OCI-LY7 (cell line): ENCODE results near the gene ENKUR.

DNA sequence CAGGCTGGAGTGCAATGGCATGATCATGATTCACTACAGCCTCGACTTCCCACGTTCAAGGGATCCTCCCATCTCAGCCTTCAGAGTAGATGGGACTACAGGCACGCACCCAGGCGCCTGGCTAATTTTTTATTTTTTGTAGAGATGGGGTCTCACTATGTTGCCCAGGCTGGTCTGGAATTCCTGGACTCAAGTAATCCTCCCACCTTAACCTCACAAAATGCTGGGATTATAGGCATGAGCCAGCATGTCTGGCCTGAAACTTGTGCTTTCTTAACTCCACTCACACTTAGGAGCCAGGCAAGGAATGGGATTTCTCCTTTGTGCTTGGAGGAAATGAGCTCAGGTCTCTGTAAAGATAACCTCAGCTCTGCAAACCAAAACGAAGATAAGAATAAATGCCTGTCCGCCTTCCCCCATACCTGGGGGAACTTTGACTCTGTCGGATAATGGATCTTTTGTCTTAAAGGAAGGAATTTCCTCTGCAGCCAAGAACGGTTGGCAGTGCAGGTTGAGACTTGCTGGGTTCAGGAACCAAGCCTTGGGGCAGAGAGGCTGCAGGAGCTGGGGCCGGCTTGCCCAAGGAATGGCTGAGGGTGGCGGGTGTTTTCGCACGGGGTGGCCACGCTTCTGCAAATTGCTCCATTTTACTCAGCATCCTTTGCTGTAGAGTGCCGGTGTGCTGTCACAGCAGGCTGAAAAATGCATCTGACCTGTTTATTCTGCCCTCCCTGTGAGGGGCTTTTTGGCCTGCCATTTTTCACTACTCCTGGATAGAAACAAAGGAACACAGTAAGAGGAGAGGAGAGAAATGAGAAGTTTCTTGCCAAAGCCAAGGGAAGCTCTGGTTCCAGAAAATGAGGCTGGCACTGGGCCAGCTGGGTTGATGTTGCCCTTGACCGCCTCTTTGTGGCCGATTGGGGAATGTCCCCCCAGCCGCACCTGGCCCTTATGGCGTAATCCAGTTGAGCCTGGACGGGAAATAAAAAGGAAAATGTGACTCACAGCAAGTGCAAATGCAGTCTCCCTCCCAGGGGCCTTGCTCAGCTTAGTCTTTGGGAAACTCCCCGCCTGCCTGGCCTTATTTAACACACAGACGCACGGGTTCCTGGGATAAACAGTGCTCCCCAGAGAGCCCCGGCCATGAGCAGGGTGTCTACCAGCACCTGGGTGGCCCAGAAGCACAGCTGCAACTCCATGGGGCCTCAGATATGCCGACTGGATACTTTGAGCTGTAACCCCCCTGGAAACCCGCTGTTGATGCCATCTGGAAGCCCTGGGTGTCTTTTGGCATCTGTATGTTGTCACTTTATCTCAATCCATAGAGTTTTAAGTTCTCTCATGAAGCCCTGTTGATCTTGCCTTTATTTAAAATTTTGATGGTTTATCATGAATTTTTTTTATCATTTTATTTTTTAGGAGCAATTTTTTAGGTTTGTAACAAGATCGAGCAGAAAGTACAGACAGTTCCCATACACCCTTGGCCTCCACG, 174.5 kb downstream of the KIAA1217 start:
- PRO-cap = no peak
- RAMPAGE, long total RNA = no peak

GRCh38 chr10:24467160-24467605, 256.5 kb downstream of the ARHGAP21 start:
- PRO-cap = no peak
- RAMPAGE, long total RNA = no peak

- PRO-cap = no peak
- RAMPAGE, long total RNA = no peak
Measured at GRCh38 chr10:24484772-24485281, 238.9 kb downstream of the ARHGAP21 start.

GRCh38 chr10:24643271-24644373, 80.1 kb downstream of the ARHGAP21 start:
- PRO-cap = no peak
- RAMPAGE, long total RNA = no peak

GRCh38 chr10:24707568-24708549, 15.8 kb downstream of the ARHGAP21 start:
- PRO-cap = no peak
- RAMPAGE, long total RNA = no peak

- PRO-cap = no peak
- RAMPAGE, long total RNA = no peak
Measured at GRCh38 chr10:24869594-24869853, 82.9 kb downstream of the PRTFDC1 start.

DNA sequence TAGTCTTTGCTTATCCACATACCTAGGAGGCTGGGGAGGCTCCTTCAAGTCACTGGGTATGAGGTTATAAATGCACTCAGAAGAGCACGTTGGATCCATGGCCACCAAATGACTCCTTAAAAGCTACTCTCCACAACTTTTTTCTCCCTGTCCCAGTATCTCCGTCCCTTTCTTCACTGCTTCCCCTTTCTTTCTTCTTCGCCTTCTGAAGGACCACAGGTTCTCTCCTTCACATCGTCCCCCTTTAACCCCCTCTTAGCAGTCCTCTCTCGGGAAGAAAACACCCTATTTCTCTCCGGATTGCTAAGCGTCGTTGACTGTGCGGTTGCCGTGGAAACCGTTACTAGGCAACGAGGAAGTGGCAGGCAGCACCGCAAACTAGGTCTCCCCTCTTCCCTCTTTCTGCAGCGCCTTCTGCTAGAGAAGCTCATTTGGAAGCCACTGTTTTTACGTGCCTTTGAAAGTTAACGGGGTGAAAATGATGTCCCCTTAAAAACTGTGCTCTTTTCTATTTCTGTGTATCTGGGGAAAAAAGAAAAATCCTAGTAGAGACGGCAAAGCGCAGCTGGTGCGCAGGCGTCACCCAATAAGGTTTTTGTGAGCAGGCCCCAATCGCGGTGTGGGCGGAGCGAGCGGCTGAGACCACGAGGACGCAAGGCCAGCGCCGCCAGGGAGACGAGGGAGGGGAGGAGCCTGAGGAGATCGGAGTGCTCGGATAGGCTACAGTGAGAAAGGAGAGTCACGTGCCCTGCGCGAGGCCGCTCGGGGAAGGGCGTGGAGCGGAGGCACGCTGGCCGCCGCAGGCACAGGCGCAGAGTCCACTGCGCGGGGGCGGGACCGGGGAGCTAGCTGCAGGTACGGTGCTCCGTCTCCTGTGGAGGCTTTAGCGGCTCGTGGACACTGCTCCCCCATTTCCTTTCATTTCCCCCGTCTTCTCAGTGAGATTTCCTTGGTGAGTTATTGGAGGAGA, at the start of gene ENKUR:
ENKUR (minus strand) TSS at position 321 of the 970 bp plus-strand sequence.
- PRO-cap = bidirectional peak, plus-strand start at position 806 of the sequence, minus-strand start at position 597 of the sequence
- RAMPAGE, long total RNA = no peak

- PRO-cap = no peak
- RAMPAGE, long total RNA = no peak
Measured at GRCh38 chr10:26662178-26662443, 35.4 kb upstream of the PDSS1 start.

DNA sequence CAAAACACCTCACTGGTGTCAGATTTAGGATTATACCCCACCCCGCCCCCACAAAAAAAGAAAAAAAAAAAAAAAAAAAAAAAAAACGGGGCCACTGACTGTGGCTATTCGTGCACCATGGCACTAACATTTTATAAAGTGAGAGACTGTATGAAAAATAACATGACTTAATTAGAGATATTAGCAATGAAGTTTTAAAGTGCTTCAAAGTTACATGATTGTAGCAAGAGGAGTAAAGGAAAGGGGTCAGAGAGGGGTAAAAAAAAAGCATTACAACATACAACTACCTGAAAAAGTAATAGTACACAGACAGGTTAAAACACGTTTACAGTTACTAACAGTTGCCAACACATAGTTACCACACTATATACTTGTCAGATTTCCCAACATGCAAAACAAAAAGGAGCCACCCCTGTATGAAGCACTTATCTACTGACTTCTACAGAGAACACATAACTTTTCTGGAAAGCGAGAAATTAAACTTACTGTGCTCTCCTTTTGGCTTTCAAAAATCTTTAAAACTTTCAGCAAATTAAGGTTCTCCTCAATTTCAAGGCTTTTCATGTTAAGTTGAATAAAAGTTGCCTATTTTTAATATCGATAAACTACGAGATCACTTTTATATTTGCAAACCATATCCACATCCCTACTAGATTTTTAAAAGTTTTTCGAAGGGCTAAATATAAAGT, 2.1 kb downstream of the ABI1 start:
- PRO-cap = unidirectional peak, plus-strand start at position 424 of the sequence
- RAMPAGE, long total RNA = no peak

- PRO-cap = no peak
- RAMPAGE, long total RNA = no peak
Measured at GRCh38 chr10:27063513-27064430, 36.5 kb downstream of the ANKRD26 start.

GRCh38 chr10:27536790-27537361, 32.8 kb downstream of the RAB18 start:
- PRO-cap = no peak
- RAMPAGE, long total RNA = no peak

GRCh38 chr10:27537851-27538327, 33.8 kb downstream of the RAB18 start:
- PRO-cap = no peak
- RAMPAGE, long total RNA = no peak

DNA sequence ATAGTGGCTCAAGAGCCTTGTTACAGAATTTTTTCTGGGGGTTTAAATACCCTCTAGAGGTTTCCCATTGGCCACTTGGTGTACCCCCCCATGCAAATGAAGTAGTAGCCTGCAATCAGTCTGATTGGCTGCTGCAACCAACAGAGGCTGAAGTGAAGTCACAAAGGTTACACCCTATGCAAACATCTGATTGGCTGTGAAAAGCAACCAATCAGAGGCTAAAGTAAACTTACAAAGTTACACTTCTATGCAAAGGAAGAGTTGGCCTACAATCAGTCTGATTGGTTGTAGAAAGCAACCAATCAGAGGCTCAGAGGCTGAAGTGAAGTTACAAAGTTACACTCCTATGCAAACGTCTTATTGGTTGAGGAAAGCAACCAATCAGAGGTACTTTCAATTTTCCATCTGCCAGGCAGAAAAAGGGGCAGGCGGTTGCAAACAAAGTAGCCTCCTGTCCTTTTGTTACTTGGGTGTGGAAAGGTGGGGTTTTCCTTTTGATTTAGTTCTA, 103.1 kb upstream of the WAC start:
- PRO-cap = no peak
- RAMPAGE, long total RNA = no peak

DNA sequence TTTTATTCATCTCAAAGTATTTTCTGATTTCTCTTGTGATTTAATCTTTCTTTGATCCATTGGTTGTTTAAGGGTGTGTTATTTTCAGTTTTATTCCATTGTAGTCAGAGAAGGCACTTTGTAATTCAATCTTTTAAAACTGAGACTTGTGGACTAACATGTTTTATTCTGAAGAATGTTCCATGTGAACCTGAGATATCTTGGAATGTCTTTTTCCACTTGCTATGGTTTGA, 14.5 kb upstream of the WAC start:
- PRO-cap = no peak
- RAMPAGE, long total RNA = no peak

DNA sequence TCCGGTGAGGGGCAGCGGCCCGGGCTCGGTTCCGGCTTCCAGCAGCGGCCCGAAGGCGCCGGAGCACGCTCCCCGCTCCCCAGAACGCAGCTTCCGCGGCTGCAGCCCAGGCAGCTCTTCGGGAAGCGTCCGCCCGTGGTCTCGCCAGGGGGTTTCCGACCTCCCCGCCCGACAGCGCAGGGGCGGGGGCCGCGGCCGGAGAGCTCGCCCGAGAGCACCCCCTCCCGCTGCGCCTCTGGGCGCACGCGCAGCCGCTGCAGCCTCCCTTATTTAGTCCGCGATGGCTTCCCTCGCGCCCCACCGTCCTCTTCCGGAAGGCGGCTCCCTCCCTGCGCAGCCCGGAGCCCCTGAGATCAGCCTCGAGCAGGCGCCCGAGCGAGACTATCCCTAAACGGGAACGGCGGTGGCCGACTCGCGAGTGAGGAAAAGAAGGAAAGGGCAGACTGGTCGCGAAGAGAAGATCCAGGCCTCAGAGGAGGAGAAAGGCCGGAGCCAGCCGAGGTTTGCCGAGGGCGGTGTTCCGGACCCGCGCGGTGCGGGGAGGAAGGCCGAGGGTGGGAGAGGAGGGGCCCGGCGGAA, 322 bp upstream of the WAC start:
- PRO-cap = bidirectional peak, plus-strand start at position 273 of the sequence, minus-strand start at position 120 of the sequence; bidirectional peak, plus-strand start outside the sequence, minus-strand start at position 505 of the sequence
- RAMPAGE, long total RNA = no peak

DNA sequence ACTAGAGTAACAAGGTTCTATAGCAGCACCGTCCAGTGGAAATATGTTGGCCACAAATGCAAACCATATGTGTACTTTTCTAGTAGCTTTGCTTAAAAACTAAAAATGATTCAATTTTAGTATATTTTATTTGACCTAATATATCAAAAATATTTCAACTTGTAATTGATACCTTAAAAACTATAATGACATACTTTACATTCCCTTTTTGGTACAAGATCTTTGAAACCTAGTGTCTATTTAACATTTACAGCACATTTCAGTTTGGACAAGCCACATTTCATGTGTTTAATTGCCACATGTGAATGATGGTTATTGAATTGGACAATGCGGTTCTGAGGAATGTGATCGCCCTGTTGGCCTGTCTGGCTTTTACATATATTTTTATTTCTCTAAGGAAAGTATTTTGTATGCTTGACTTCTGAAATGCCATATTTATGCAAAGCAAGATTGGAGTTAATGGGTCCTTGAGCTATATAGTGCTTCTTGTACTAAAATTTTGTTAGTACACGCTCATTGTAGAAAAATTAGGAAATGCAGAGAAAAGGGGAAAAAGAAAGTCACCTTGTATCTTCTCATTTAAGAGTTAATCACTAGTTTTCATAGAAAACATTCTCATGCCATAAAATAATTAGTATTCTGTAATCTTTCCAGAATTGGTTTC, 10.4 kb downstream of the WAC start:
- PRO-cap = no peak
- RAMPAGE, long total RNA = no peak

GRCh38 chr10:28570343-28571314, 37.7 kb downstream of the WAC start:
- PRO-cap = no peak
- RAMPAGE, long total RNA = no peak

DNA sequence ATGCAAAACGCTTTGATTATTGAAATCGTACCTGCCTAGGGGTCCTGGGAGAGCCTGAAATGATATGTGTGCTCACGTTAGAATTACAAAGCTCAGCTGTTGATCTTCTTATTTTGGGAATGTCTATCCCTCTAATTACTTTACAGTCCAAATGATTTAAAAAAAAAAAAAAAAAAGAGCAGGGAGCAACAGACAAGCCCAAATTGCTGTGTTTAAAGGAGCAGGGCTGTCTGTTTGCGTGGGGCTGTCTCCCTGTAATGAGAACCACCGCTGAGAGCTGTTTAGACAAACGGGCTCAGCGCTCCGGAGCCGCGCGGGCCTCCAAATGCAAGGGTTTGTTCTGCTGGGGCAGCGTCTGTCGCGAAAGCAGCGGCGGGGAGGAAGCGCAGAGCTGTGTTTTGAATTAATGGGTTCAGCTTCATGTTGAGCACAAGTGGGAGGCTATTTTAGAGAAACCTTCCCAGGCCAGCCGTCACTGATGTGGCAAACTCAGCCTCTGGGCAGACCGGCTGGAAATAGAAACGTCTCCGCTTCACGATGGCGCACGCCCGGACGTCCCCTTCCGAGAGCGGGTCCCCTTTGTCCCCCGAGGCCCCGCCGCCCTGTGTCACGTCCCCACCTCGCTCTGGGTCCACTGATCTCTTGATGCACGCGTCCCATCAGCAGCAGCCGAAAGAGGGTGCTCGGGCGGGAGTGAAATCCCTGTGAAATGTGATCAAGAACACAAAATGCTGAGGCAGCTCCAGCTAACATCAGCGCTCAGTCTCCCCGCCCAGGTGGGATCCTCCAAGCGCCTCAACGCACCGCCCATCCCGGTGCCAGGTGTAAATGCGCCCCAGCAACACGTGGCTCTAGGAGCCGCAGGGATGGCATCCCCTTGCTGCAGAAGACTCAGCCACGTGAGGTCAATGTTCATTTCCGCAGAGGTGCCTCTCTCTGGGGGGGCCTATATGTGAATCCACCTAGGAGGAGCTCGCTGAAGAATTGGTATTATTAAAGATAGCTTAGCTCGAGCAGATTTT, 44.8 kb downstream of the BAMBI start:
- PRO-cap = no peak
- RAMPAGE, long total RNA = no peak

- PRO-cap = no peak
- RAMPAGE, long total RNA = no peak
Measured at GRCh38 chr10:28826262-28826689, 149.0 kb downstream of the BAMBI start.

DNA sequence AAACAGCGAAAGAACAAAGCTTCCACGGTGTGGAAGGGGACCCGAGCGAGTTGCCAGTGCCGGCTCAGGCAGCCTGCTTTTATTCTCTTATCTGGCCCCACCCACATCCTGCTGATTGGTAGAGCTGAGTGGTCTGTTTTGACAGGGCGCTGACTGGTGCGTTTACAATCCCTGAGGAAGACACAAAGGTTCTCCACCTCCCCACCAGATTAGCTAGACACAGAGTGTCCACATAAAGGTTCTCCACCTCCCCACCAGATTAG, 218.7 kb downstream of the BAMBI start:
- PRO-cap = no peak
- RAMPAGE, long total RNA = no peak